Cardiac ventricle fibroblast (primary cell): ENCODE measurements around a stretch of chr16.

DNA sequence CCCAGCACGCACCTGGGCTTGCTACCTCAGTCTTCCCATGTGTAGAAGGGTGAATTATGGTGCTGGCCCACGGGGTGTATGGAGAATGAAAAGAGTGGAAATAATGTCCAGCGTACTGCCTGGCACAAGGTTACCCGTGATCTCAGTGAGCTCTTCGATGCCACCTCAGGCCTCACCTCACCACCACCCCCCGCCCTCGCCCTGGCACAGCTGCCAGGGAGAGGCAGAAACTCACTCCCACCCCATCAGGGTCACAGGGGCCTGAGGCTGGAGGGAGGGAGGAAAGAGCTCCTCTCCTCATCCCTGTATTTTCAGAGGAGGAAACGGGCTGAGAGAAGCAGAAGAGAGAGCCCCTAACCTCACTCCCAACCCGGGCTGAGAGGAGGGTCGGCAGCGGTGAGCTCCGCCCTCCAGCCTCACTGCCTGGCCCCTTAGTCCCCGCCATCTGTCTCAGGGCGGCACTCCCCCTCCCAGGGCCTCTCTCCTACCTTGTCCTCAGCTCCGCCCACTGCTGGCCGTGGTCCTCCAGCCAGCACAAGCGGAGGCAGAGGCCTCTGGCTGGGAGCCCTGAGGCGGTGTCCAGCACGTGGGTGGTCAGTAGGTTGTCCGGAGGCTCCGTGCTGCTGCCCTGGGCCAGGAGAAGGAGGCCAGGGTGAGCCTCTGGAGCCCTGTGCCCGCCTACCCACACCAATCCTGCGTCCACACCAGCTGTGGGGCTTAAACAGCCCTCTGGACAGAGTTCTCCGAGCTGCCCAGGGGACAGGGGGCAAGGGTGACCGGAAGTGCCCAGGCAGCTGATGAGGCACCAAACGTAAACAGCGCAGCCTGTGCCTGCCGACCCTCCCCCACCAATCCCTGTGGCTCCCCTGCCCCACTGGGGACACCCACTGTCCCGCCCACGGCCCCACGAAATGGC, 24.2 kb downstream of the GAS8 start:
- RAMPAGE, long total RNA, result no peak

- RAMPAGE, long total RNA, result no peak
These were observed 20.6 kb downstream of the PRDM7 start for GRCh38 chr16:90056519-90056973.

- RAMPAGE, long total RNA, result no peak
These were observed 23.0 kb upstream of the PRDM7 start for GRCh38 chr16:90100039-90100560.